Frontal cortex (tissue), 2 donors: ENCODE data around the genes LCE2C, LCE2B, LCE6A, SPRR1A, SLC39A1 and C1orf43.

GRCh38 chr1:152188722-152189749, 30.0 kb upstream of the RPTN start:
- RAMPAGE, long total RNA, result no peak

GRCh38 chr1:152674994-152675551, at the start of gene LCE2C:
Gene LCE2C, plus strand, starts transcription at chr1:152675279.
- RAMPAGE, long total RNA, result no peak

DNA sequence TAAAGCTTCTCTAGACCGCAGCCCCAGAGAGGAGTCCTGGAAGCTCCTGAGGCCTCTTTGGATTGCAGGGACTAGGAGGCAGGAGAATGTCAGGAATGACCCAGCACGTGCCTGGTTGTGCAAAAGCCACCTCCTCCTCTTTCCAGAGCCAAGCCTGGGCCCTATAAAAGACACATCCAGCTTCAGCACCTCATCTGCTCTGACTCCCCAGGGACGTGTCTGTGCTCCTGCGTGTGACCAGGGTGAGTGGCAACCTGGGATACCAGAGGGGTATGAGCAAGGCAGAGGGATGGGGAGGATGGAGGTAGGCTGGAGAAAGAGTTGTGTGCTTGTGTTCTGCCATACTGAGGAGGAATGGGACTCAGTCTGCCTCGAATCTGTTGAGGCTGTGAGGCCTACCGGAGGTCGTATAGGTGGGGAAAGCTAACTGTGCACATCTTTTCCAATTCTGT, at the start of gene LCE2B:
LCE2B (plus strand) TSS at position 209 of the 452 bp plus-strand sequence.
- RAMPAGE, long total RNA, result no peak

GRCh38 chr1:152842607-152843162, at the start of gene LCE6A:
Gene LCE6A, plus strand, starts transcription at chr1:152842856.
- RAMPAGE, long total RNA, result no peak

DNA sequence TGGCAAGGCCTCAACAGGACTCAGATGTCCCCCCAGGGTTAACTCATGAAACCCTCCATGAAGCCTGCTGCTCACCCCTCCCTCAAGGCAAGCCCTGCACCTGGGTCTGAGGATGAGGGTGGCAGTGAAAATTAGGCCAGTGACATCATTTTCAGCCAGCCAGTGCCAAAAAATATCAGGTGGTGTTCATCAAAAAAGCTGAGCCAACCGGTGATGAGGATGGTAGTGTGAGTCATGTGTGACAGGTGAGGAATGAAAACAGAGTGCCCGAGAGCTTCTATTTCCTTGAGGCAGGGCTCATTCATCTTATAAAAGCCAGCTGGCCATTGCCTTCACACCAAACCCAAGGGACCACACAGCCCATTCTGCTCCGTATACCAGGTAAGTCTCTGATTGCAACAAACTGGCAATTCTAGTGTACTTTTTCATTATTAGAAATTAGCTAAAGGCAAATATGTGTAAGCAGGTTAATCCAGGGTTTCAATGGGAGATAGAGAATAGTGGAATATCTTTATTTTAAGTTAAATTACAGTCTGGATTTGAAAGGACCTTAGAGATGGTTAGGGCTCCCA, at the start of gene SPRR1A:
SPRR1A (plus strand) TSS at position 337 of the 572 bp plus-strand sequence.
- RAMPAGE, long total RNA, result no peak

- RAMPAGE, long total RNA, result no peak
Measured at GRCh38 chr1:153003517-153004001, 2.0 kb downstream of the SPRR3 start.

DNA sequence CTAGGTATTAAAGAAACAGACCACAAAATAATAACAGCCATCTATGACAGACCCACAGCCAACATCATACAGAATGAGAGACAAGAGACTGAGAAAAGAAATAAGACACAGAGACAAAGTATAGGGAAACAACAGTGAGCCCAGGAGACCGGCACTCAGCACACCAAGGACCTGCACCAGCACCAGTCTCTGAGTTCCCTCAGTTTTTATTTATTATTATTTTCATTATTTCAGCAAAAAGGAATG, 6.2 kb downstream of the SPRR2E start:
- RAMPAGE, long total RNA, result no peak

- RAMPAGE, long total RNA, result no peak
Measured at GRCh38 chr1:153260820-153262142, 1.8 kb downstream of the LORICRIN start.

DNA sequence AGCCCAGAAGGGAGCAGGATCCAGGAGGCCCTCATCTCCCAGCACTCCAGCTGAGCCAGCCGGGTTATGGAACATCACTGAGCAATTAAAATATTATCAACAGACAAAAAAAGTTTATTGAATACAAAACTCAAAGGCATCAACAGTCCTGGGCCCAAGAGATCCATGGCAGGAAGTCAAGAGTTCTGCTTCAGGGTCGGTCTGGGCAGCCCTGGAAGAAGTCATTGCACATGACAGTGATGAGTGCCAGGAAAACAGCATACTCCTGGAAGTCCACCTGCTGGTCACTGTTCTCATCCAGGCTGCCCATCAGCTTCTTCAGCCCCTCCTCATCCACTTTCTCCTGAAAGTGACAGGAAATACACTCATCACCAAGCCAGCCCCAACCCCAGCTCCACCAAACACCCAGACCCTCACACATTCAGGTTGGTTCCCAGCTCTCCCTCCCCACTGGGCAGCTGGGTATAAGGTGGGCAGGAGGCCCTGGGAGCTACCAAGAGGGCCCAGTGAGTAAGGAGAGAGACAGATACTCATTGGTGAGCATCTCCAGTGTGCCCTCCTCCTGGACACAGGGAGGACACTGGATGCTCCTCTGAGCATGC, 4.3 kb downstream of the S100A2 start:
- RAMPAGE, long total RNA, result no peak

GRCh38 chr1:153617532-153618152, 1.5 kb upstream of the S100A14 start:
- RAMPAGE, long total RNA, result no peak

DNA sequence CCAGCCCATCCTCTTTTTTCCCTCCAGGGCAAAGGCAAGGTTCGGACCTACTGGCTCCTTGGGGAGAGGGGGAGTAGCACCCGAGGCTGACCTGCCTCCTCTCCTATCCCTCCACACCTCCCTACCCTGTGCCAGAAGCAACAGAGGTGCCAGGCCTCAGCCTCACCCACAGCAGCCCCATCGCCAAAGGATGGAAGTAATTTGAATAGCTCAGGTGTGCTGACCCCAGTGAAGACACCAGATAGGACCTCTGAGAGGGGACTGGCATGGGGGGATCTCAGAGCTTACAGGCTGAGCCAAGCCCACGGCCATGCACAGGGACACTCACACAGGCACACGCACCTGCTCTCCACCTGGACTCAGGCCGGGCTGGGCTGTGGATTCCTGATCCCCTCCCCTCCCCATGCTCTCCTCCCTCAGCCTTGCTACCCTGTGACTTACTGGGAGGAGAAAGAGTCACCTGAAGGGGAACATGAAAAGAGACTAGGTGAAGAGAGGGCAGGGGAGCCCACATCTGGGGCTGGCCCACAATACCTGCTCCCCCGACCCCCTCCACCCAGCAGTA, 14.9 kb downstream of the NPR1 start:
- RAMPAGE, long total RNA, result no peak

- RAMPAGE, long total RNA, result no peak
Measured at GRCh38 chr1:153763622-153764393, 11.4 kb upstream of the SLC27A3 start.

- RAMPAGE, long total RNA, result no peak
Measured at GRCh38 chr1:153805817-153806072, 30.5 kb downstream of the SLC27A3 start.

GRCh38 chr1:153932222-153933037, 9.7 kb upstream of the GATAD2B start:
- RAMPAGE, long total RNA, result no peak

GRCh38 chr1:153933117-153933429, 10.3 kb upstream of the GATAD2B start:
- RAMPAGE, long total RNA, result no peak

- RAMPAGE, long total RNA, result start-site peak on the plus strand at chr1:153963669-153963766, 41 and 6 reads in 2 replicates
Measured at GRCh38 chr1:153963193-153964032, at the start of gene SLC39A1. Gene SLC39A1, minus strand, starts transcription at chr1:153963537.

DNA sequence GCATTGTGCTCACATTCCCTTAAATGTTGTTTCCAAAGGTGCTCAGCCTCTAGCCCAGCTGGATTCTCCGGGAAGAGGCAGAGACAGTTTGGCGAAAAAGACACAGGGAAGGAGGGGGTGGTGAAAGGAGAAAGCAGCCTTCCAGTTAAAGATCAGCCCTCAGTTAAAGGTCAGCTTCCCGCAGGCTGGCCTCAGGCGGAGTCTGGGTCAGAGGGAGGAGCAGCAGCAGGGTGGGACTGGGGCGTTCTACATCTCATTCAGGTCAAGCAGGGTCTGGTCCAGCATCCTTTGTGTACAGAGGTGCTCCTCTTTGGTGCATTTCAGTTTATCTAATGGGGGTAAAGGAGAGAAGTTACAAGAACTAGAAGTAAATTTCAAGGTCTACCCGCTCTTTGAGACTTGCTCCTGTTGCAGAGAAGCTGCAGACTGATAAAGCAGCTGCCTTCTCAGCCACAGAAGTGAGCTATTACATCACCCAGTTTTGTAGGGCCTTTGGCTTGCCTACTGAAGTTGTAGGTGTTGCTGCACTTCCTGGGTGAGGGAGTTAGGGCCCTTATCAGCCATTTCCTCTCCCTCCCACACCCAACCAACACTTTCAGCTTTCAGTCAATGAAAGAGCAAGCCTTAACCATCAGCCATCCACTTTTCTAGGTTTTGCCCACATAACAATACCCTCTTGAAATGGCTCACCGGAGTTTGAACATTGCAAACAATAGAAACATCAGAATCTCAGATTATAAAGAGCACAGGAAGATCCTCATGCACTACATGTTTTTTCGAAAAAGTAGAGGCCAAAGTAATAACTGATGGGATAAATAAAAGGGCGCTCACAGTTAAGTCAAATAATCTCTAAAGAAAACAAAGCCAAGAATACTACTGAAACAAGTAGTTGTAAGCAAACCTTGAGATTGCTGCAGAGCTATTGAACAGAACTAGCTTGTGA, 34.2 kb downstream of the TPM3 start:
- RAMPAGE, long total RNA, result no peak

- RAMPAGE, long total RNA, result no peak
Measured at GRCh38 chr1:154185815-154186640, 5.9 kb downstream of the TPM3 start.

GRCh38 chr1:154219060-154219469, 1.3 kb downstream of the C1orf43 start:
- RAMPAGE, long total RNA, result no peak

- RAMPAGE, long total RNA, result no peak
Measured at GRCh38 chr1:154219990-154220849, at the start of gene C1orf43. Gene C1orf43, minus strand, starts transcription at chr1:154220590.